ENCODE measurements around a stretch of chr5.

DNA sequence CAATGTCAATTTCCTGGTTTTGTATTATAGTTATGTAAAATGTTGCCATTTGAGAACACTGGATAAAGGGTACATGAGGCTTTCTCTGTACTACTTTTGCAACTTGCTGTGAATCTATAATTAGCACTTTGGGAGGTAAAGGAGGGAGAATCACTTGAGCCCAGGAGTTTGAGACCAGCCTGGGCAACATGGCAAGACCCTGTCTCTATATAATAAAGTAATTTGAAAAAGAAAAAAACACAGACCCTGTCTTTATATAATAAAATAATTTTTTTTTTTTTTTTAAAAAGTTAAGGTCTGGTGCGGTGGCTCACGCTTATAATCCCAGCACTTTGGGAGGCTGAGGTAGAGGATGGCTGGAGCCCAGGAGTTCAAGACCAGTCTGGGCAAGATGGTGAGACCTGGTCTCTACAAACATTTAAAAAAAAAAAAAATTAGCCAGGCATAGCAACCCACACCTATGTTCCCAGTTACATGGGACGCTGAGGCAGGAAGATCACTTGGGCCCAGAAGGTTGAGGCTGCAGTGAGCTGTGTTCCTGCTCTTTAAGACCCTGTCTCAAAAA lies 24.3 kb downstream of the CPEB4 start:
- PRO-cap: no peak
- RRBS: no CpG with 5 or more reads among the region's 3 CpGs

GRCh38 chr5:173924699-173925450 lies 36.7 kb downstream of the CPEB4 start:
- PRO-cap: no peak
- RRBS: no CpG with 5 or more reads among the region's 1 CpG

DNA sequence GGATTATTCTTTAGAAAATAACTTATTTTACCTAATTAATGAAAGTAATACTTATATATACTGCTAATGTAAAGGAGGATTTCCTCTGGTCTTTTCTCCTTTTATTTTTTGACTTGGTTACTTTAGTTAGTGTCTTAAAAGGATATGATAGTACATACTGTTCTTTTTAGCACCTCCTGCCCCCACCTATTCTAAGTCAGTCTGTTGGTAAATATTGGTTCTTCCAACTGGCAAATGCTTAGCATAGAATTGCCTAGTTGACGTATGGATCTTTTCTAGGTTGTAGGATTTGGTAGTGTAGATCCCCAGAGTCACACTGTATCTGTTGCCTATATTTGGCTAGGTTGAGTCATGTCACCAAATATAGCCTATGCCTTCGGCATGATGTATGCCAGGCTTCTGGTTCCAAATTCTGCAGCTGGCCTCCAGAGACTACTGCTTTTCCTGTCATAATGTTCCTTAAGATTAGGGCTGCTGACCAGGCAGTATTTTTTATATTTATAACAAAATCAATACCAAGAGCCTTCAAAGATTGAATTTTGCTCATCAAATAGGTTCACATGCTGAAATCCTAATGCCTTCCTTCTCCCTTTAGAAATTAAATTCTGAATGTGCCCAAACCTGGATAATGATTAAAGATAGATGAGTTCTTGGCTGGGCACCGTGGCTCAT lies 38.2 kb downstream of the CPEB4 start:
- PRO-cap: no peak
- RRBS: no CpG with 5 or more reads among the region's 3 CpGs

DNA sequence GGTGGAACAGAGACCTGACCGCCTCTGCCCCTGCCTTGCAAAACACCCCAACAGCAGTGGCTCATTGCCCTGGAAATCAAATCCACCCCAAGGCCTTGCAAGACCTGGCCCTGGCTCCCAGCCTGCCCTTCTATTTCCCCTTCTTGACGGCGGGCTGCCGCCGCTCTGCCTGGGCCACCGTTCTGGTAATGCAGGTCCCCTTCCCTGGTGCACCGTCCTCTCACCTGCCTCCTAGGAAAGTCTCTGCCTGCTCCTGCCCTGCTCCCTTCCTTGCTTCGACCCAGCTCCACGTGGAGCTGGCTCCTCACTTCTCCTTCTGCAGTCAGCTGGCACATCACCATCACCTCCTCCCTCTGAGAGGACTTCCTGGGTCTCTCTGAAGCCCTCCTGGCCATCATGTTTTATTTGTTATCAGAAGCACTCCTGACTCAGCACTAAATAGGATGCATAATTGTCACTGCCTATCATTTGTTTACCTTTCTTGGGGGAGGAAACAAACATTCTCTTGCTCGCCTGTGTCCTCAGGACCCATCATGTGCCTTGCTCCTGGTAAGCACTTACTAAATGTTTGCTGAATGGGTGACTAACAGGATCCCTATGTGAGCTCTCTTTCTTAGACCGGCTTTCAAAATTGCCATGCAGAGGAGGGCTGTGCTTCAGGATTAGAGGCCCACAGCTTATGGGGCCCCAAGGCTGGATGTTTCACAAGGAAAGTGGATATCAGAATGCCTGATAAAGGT lies 19.7 kb upstream of the C5orf47 start:
- PRO-cap: no peak
- RRBS: no CpG with 5 or more reads among the region's 11 CpGs

DNA sequence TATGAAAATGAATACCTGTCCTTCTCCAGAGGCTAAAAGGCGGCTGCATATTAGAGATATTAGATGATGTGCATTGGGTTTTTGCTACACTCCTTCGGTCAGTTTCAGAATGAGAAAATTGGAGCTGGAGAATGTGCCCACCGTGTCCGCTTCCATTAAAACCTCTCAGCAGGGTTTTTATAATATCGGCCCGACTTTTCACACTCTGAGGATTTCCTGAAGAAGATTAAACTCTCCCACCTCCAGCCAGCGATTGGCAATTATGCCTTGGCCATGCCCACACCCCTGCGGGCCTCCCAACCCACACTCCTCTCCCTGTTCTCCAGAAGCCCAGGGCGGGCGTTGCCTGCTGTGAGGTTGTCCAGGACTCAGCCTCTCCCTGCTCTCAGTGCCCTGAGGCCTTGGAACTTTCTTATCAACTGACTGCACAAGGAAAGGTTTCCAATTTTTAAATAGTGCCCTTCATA lies 292.7 kb downstream of the NSG2 start:
- PRO-cap: no peak
- RRBS: no CpG with 5 or more reads among the region's 10 CpGs

DNA sequence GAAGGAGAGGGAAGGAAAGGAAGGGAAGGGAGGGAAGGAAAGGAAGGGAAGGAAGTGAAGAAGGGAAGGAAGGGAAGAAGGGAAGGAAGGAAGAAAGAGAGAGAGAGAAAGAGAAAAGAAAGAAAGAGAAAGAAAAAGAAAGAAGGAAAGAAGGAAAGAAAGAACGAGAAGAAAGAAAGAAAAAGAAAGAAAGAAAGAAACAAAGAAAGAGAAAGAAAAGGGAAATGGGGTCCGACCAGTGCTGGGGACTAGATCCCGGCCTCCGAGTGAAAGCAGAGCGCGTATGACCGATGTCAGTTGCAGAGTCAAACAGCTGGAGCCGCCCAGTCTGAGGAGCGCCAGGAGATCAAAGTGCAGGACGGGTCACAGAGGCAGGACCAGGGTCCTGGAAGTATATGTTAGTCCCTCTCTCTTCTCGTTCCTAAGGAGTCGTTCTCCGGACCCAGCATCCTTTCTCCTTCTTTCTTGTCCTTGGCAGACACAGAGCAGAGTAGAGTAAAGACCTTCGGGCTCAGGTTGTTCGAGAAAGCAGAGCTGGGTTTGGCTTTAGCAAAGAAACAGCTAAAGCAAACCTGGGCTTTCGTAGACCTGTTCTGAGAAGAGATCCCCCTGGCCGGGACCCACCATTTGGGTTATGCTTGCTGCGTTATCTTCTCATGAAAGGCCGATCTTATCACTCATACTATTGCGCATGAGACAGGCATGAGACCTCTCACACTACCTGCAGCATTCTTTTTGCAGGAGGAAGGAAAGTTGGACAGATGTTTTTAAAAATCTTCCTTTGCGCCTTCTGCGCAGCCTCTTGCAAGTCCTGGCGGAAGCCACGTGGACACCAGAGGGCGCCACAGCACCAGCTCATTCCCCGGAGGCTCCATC lies 305.3 kb upstream of the MSX2 start:
- PRO-cap: no peak
- RRBS: 7% methylated on average over 2 of the region's 26 CpGs

- PRO-cap: no peak
- RRBS: no CpG with 5 or more reads among the region's 5 CpGs
Measured at GRCh38 chr5:174843730-174844006, 119.3 kb downstream of the MSX2 start.

- PRO-cap: bidirectional peak, plus-strand start at chr5:175478995, minus-strand start at chr5:175478951
- RRBS: 1% methylated on average over 26 of the region's 50 CpGs
Measured at GRCh38 chr5:175478721-175479557, 579 bp downstream of the SFXN1 start.

GRCh38 chr5:175695360-175695811 lies 37.5 kb downstream of the HRH2 start:
- PRO-cap: no peak
- RRBS: no CpG with 5 or more reads among the region's 9 CpGs

DNA sequence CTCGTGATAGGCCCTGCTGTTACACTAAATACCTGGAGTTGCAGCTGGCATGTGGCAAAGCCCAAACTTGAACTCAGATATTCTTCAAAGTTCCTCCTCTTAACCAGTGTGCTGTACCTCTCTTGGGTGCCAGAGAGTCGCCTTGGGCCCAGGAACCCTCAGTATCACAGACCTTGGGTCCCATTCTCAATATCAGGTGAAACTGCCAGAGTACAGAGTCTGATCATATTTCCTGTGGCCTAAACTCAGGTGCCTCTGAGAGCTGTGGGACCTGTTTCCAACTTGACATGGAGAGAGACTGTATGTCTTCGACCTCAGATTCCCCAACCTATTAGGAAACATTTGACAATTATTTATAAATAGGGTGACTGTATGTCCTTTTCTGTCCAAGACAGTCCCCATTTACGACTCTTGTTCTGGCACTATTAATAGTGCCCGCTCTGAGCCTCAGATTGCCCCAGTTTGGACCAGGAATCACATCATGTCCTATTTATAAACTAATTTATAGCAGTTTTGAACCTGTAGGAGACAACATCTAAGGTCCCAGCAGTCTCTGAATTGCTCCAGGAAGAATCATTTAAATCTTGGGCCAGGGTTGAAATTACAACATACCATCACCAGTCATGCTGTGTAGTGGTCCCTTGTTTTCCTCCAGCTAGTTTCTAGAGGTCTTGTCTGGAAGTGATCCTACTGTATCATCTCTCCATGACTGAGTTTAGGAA lies 5.1 kb downstream of the ARL10 start:
- PRO-cap: no peak
- RRBS: no CpG with 5 or more reads among the region's 5 CpGs

DNA sequence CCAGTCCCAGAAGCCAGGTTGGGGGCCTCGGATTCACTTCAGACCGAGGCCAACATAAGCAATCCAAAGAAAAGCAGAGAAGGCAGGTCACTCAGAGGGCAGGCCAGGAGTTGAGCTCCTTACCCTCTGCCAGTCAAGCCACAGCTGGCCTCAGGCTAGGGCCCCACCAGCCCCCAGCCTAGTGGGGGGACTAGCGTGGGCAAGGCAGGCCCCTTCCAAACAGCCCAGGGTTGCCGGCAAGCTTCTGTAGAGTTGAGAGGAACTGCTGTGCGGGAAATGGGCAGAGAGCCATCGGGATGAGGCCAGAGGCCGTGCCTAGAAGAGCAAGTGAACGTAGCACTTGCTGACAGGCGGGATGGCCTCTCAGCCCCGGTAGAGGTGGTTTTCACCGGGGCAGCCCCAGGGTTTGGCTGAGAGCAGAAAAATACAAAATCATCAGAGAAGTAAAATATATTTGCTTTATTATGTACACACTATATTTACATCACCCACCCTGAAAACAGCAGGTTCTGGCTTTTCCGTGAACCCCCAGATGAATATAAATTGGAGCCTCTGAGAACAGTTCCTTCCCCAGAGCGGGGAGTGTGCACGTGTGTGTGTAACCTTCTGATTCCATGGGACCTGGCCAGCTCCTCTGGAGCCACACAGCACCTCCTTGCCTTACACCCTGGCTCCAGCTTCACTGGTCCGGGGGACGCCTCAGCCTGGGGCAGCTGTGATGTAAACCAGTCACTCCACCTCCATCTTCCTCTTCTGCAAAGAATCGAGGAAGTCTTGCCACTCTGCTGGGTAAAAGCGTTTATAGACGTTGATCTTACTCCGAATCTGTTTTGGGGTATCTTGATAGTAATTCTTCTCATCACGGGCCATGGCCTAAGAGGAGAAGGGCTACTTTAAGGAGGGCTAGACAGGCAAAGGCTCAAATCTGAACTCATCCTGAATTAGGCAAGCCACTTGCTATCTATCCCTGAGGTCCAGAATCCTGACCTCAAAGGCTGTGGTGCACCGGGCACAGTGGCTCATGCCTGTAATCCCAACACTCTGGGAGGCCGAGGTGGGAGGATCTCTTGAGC lies 4.6 kb downstream of the NOP16 start:
- PRO-cap: no peak
- RRBS: no CpG with 5 or more reads among the region's 23 CpGs

GRCh38 chr5:176385009-176386147 lies 3.0 kb downstream of the NOP16 start:
- PRO-cap: no peak
- RRBS: no CpG with 5 or more reads among the region's 16 CpGs

GRCh38 chr5:176537674-176538017 lies 444 bp upstream of the RNF44 start:
- PRO-cap: bidirectional peak, plus-strand start at chr5:176538101, minus-strand start at chr5:176537928
- RRBS: 1% methylated on average over 9 of the region's 21 CpGs

GRCh38 chr5:176541388-176542098 lies 4.3 kb upstream of the RNF44 start:
- PRO-cap: bidirectional peak, plus-strand start at chr5:176541691, minus-strand start at chr5:176541602
- RRBS: no CpG with 5 or more reads among the region's 11 CpGs

- PRO-cap: no peak
- RRBS: 4% methylated on average over 24 of the region's 31 CpGs
Measured at GRCh38 chr5:176610438-176610782, 454 bp upstream of the GPRIN1 start.

DNA sequence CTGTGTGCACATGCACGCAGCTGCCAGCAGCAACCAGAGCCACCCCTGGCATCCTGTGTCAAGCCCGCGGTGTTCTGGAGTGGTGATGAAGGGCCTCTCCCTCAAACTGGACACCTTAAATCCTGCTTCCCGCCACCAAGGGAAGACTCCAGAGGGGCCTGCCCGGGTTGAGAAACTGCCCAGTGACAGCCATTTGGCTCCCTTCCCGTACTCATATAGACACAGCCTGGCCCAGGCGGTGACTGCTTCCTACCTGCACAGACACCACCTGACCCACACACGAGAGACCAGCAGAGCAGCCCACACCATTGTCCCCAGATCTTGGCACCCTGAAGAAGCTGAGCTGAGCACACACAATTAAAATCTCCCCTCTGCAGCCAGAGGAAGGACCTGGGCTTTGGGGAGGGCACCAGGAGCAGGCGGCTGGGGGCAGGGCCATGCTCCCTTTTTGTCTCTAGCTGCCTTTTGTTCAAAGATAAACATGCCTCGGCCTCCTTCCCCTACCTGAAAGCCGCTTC lies 78.3 kb downstream of the TSPAN17 start:
- PRO-cap: no peak
- RRBS: no CpG with 5 or more reads among the region's 11 CpGs

GRCh38 chr5:177005498-177006187 lies 936 bp downstream of the UIMC1 start:
- PRO-cap: unidirectional peak, plus-strand start at chr5:177006106
- RRBS: 1% methylated on average over 36 of the region's 48 CpGs

DNA sequence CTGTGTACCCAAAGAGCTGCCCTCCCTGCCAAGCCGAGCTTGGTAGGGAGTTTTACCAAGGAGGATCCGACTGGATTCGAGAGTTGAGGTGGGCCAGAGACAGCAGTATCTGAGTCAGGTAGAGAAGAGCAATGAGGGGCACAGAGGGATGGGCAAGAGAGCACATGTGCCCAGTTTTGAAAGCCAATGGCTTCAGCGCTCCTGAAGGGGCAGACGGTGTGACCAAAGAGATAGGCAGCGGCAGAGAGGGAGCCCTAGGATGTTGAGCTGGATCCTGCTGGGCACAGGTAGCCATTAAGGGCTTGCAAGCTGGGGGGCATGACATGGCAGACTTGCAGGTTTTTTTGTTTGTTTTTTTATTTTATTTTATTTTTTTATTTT lies 956 bp downstream of the FGFR4 start:
- PRO-cap: no peak
- RRBS: no CpG with 5 or more reads among the region's 6 CpGs

GRCh38 chr5:177089109-177089815 lies 2.5 kb downstream of the FGFR4 start:
- PRO-cap: no peak
- RRBS: no CpG with 5 or more reads among the region's 8 CpGs

DNA sequence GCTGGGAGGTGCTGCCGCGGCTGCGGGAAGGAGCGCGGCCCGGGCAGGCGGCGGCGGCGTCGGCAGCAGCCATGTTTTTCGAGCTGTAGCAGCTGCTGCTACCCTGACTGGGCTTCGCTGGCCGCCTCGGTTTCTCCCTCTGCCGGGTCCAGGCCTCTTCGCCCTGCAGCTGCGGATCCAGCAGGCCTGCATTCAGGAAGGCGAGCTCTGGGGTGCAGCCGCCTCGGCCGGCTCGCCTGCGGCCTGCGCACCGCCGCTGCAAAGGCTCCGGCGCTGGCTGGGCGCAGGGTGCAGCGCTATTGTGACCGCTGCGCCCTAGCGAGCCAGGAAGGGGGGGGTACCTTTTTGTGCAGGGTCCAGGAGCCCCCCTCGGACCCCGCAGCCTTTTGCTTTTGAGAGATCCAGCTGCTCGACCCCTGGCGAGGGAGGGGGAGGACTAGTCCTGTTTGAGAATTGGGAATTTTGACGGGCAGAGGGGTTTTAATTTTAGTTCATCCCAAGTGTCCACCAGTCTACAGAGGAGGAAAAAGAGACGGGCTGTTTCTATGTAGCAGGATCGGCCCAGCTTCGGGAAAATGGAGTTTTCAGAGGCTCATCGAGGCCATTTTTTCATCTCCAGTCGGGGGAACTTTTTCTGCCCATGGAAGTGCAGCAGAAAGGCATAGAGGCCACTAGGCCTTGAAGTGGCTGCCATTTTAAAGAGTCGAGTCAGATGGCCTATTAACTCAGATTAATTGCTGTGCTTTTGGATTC lies 934 bp downstream of the NSD1 start:
- PRO-cap: bidirectional peak, plus-strand start at position 195 of the sequence, minus-strand start at position 80 of the sequence; bidirectional peak, plus-strand start at position 343 of the sequence, minus-strand start at position 317 of the sequence
- RRBS: 1% methylated on average over 27 of the region's 45 CpGs